Penis (tissue), 1 donor: ENCODE measurements around the gene RNF17.

- PRO-cap = no peak
Observed at GRCh38 chr13:24506156-24506670, 6.4 kb downstream of the PARP4 start.

DNA sequence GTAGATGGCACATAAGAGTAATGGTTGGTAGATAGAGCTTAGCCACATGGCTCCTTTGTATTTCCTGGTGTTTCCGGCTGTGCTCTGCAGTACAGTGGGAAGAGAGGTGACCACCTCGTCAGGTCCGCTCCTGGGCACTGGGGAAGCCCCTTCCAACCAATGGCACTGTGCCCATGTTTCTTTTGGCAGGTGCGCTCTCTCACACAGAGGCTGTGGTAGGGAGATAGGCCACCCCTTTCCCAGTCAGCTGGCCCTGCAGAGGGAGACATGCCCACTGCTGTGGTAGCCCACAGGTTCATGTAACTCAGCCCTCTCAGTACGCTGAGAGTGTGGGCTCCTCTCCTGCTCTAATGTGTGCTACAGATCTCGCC lies 74.2 kb upstream of the ATP12A start:
- PRO-cap = no peak

GRCh38 chr13:24670870-24671280 lies 9.3 kb upstream of the ATP12A start:
- PRO-cap = no peak

- PRO-cap = unidirectional peak, minus-strand start at chr13:24685781
Observed at GRCh38 chr13:24685678-24685877, 5.4 kb downstream of the ATP12A start.

- PRO-cap = no peak
Observed at GRCh38 chr13:24763949-24764317, at the start of gene RNF17. Gene RNF17, plus strand, starts transcription at chr13:24764169.

GRCh38 chr13:25323553-25324261 lies 22.3 kb downstream of the NUP58 start:
- PRO-cap = no peak

GRCh38 chr13:27252405-27252932 lies 1.1 kb downstream of the RPL21 start:
- PRO-cap = no peak

DNA sequence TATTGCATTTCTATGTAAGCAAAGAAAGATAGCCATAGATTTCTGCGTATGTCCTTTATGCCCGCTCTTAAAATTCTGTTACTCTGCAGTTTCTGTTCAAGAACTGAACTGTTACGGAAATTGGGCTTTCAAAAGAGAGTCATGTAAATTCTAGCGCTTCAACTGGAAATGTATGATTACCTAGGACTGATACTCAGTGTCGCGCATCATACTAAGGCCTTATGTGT lies 5.9 kb upstream of the MTIF3 start:
- PRO-cap = no peak

DNA sequence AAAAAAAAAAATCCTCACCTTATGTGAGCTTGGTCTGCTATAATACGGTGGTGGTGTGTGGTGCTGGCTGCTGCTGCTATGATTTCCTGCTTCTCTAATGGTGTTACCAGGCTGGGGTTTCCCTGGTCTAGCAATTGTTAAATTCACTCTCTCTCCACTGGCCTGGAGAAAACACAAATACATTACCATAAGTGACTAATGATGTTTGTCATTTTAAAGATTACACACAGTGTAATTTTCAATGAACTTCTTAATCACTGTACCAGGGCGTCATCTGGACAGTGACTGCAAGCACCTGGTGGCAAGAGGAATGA lies 60.5 kb downstream of the LNX2 start:
- PRO-cap = no peak

GRCh38 chr13:27607103-27607607 lies 13.2 kb downstream of the LNX2 start:
- PRO-cap = no peak

DNA sequence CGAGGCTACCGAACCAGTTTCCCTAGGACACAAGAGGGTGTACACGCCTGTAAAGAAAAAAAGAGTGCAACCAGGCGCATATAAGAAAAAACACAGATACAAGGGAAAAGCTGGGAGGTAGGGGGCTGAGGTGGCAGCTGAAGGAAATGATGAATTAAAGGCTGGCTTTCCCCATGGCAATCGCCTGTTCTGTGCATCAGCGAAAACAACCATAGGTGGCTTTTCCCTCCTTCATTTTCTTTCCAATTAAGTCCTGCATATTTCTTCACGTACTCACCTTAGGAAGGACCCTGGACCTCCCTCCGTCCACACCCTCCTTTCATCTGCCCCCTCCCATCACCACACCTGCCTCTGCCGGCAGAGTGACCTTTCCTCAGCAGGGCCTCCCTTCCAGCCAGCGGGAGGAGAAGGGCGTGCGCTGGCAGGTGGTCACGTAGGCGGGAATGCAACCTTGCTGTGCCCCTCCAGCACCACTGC lies 60.9 kb downstream of the GSX1 start:
- PRO-cap = no peak

GRCh38 chr13:27975579-27976190 lies 6.6 kb upstream of the CDX2 start:
- PRO-cap = no peak

DNA sequence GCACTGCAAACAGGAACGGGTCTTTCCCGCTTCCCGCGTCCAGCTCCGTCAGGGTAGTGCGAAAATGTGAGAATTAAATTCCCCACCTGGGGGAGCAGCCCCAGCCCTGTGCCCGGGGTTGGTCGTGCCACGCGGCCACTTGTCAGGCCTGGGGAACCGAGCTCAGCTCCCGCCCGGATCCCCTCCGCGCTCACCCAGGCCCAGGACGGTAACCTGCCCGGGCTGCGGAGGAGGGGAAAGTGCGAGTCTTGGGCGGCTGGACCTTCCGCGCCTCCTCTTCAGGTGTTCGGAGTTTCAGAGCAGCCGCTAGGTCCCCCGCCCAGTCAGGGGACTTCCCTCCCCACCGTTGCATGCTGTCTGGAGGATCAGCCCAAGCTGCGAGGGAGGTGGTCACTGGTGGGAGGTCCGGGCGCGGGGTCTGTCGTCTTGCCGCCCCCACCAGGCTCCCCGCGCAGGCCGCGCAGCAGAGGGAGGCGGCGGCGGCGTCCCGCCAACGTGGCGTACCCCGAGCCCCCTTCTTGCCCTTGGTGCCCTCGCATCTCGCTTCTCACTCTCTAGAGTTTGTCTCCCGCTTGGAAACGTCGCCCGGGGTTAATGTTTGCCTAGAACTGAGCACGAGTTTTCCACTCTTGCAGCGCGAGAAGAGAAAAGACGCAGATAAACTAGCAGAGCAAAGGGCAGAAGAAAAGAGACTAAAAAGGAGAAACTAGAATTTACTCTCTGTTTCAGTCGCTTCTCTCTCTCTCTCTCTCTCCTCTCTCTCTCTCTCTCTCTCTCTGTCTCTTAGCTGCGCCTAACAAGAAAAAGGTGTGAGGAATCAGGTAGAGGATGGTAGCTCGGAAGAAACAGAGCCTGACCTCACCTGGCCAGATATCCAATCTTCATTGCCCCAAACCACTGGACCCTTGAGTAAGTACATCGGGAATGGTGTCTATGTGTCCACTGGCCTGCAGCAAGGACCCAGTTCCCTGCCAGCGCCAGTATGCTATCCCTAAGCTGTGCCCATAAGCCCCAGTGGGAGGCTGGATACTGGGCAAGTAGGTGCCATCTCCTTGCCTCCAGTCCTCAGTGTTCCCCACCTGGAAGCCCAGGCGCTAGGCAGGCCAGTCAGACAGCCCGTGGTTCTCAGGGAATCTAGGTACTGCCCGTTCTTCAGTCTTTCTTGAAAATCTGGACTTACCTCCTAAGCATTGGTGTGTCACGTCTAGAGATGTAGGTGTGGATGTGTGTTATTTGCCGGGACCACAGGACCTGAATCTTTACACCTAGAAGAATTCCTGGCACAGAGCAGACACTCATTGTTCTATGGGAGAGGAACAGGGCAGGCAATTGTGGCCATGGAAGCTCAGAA lies 7.7 kb downstream of the URAD start:
- PRO-cap = no peak

DNA sequence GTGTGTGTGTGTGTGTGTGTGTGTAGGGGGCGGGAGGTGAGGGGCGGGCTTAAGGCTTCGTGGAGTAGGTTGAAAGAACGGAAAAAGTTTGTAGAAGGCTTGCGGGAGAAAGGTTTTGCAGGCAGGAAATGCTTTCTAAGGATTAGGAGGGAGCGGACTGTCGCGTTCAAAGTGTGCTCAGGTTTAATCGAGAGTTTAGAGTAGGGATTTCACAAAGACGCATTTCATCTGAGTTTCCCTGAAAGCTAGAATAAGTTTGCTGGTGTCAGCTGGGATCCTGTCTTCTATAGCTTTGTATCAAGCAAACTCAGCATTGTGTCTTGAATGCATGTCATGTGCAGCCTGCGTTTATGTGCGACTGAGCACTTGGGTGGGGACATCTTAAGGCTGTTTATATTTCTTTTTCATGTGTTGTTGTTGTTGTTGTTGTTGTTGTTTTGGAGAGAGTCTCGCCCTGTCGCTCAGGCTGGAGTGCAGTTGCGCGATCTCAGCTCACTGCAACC lies 1.2 kb downstream of the PAN3 start:
- PRO-cap = bidirectional peak, plus-strand start at position 135 of the sequence, minus-strand start outside the sequence

- PRO-cap = no peak
Observed at GRCh38 chr13:28195285-28195871, 57.0 kb downstream of the PAN3 start.

DNA sequence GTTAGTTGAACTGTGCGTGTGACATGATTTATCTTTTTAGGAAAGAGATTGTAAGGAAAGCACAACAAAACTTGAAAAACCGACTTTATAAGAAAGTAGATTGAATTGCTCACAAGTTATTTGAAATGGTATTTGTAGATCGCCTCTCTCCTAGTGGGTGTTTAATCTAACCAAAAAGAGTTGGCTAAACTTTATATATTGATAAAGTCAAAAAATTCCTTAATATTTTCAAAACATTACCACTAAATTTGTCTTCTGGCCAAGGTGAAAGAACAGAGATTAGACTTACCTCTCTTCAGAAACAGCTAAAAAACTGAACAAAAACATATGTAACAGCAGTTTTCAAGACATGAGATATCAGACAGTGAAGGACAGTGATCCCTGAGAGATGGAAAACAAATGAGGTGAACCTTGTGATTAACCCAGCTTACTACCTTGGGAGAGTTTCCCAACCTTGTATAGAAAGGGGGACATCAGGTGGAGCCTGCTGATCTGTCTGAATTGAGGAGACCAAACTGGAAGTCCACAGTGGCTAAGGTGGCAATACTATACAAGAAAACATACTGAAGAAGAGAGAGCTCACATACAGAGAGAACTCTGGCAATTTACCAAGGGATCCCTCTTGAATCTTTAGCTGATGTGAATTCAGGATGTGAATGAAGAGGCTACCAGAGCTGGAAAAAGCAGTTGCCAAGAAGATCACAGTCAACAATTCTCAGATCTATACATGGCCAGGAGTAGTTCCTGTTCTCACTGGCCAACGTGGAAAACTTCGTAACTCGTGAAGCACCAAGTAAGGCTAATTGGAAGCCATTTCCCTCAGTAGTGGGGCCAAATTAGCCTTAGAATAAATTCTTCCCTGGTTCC lies 73.3 kb downstream of the PAN3 start:
- PRO-cap = no peak

DNA sequence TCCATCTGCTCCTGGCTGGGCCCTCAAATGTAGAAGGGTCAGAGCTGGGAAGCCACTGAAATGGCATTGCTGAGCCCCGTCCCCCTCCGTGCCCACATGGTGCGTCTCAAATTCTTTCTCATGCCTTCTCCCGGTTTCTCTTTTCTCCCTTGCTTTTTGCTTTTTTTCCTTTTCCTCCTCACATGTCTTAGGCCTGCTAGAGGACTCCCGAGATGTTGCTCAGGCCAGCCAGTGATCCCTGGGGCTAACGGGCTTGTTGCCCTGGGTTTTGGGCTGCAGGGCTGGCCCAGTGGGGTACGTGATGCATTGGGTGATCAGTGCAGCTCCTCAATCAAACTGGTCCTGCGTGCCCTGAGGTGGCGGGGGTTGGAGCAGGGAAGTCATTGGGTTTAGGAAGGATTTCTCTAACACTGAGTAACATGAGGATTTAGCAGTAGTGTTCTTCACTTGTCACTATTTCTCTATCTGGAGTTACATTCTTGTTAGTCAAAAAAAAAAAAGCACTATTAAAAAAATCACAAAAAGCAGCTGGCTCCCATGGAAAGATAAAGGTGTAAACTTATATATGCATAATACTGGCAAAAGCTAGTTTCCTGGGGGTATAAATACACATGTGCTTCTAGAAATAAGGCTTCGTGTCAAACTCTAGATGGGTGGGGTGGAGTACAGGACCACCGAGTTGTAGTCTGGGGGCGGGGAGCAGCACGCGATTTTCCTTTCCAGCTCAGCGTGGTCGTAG lies 164.3 kb downstream of the PAN3 start:
- PRO-cap = no peak

GRCh38 chr13:28429488-28430502 lies 65.1 kb downstream of the FLT1 start:
- PRO-cap = no peak

- PRO-cap = no peak
Observed at GRCh38 chr13:28496182-28496694, 1.3 kb upstream of the FLT1 start.

DNA sequence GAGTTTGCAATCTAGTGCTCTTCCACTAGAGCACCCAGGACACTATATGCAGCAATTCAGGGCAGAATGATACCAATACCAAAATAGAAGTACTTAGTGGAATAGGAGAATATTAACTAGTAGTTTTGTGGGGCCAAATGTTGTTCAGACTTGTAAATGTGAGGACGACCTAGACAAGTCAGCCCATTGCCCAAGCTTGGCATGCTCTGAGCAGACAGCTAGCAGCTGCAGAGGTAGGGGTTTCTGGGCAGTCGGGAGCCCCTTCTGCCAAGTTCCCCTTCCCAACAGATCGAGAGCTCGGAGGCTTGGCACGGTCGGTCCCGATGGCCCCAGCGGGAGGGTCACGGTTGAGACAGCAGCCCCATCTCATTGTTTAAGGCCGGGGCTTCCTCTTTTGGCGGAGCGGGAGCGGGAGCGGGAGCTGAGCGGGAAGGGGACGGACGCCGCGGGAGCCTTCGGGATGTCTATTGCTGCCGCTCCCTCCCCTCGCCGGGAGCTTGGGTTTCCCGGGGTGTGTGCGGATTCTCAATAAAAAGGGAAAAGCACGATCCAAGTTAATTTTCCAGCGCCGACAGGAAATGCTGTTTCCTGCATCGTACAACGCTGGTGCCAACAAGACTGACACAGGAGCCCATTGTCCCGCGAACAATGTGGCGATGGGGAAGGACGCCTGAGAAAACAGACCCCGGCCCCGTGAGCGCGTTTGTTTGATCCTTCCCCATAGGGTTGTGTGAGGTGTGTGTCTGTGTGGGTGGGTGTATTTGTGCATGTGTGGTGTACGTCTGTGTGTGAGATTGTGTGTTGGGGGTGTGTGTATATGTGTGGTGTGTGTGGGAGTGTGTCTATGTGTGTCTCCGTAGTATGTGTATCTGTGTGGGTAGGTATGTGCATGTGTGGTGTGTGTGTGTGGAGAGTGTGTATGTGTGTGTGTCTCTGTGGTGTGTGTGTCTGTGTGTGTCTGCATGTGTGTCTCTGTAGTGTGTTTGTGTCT lies 36.2 kb upstream of the FLT1 start:
- PRO-cap = no peak